Renal cortical epithelial cell (primary cell): Measurements from ENCODE around the genes RAB3IP and TSPAN8.

GRCh38 chr12:68336975-68337520 is 4.9 kb upstream of the MDM1 start:
- RRBS: no CpG with 5 or more reads among the region's 6 CpGs

DNA sequence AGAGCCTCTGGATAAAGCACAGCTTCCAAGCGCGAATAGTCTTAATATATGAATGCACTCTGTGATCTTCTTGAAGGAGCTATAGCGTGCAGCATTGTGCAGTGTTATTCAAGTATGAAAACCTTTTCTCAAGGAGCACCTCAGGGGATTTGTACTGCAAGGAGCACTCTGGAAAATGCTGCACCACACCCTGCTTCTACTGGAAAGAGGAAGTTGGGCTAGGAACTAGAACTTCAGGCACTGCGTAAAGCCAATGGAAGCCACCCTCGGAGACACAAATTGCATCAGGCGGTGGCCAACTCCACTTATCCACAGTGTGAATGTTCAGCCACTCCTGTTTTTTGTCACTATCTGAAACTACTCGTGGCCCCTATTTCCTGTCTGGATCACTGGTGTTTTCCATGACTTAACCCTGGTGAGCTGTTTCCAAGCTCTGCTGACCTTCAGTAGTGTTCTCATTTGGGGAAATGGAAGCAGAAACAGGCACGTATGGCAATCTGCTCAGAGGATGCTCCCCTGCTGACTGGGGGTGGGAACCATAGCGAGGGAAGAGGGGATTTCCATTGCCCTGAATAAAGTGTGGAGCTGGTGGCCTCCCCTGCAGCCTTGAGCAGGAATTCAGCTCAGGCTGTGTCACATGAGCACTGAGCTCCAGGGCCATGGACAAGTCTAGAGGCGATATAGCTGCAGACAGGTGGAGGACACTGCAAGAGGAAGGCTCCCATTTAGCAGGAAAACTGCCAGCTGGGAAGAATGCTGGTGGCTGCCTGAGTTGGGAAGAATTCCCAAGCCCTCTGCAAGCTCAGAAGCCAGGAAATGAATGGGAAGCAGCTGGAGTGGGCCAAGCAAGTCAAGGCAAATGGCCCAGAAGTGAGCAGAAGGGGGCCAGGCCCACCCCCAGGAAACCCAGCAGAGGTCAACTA is 50.6 kb upstream of the RAP1B start:
- RRBS: no CpG with 5 or more reads among the region's 10 CpGs

GRCh38 chr12:68613876-68614590 is 3.3 kb downstream of the RAP1B start:
- RRBS: no CpG with 5 or more reads among the region's 6 CpGs

GRCh38 chr12:68806938-68807223 is 1.1 kb upstream of the MDM2 start:
- RRBS: no CpG with 5 or more reads among the region's 4 CpGs

GRCh38 chr12:68845141-68845994 is 37.4 kb downstream of the MDM2 start:
- RRBS: no CpG with 5 or more reads among the region's 12 CpGs

DNA sequence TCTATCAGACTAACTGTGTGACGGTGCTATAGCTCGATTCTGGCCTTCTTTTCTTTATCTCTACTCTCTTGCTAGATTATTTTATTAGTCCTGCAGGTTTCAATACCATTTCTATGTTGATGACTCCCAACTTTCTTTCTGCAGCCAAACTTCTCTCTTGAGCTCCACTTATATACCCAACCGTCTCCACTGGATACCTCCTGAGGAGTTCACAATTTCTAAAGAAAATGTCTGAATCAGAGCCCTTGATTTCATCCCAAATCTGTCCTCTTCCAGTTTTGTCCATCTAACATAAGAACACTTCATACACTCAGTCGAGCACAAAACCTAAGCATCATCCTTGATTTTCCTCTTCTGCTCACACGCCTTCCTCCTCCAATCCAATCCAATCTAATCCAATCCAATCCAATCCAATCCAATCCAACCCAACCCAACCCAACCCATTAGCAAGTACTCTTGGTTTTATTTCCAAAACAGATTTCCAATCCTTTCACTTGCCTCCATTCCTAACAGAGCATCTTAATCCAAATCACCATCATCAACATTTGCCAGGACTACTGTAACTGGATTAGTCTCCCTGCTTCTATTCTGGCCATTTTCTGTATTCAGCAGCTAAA is 14.6 kb downstream of the CPM start:
- RRBS: no CpG with 5 or more reads among the region's 5 CpGs

- RRBS: no CpG with 5 or more reads among the region's 3 CpGs
Measured at GRCh38 chr12:68932115-68932491, 868 bp downstream of the CPM start.

DNA sequence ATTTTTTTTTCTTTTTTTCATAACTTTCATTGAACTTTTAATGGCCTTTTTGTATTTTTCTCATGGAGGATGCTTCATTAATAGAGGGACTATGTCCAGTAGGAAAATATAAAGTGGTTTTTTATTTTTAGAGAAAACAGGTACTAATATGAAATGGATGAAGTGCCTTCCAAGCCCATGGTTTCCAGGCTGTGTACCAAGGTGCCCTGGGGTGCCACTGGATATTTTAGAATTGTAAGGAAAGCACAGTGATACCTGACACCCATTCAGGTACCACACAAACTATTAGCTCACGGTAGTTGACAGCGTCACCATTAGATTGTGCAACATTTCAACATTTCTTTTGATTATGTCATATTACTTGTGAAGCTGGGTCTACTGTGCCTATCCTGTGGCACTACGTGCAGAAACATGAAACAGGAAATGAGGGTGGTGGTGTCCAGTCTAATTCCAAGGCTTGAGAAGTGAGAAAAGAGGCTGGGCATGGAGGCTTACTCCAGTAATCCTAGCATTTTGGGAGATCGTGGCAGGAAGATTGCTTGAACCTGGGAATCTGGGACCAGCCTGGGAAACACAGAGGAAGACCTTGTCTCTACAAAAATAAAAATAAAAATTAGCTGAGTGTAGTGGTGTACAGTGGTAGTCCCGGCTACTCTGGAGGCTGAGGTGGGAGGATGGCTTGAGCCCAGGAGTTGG is 75.5 kb upstream of the CPM start:
- RRBS: no CpG with 5 or more reads among the region's 5 CpGs

DNA sequence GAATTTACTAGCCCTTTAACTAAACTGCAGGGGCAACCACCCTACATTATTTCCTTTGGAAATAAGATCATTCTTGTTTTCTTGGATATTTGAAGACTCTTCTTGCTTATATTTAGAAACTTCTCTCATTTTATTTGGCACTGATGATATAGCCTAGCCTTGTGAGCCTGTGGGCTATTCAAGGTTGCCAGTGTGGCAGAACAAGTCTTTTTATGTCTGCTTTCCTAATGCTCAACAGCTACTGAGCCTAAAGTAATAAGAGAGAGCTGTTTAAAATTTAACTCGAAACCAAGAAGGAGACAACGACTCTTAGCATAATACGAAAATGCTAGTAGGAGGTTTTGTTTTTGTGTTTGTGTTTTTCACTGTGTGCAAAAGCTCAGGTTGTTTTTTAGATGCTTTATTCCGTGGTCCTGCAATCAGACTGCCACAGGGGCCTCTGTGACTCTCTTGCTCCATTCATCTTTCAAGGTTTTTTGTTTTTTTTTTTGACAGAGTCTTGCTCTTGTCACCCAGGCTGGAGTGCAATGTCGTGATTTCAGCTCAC is 104.1 kb upstream of the CPM start:
- RRBS: no CpG with 5 or more reads among the region's 5 CpGs

DNA sequence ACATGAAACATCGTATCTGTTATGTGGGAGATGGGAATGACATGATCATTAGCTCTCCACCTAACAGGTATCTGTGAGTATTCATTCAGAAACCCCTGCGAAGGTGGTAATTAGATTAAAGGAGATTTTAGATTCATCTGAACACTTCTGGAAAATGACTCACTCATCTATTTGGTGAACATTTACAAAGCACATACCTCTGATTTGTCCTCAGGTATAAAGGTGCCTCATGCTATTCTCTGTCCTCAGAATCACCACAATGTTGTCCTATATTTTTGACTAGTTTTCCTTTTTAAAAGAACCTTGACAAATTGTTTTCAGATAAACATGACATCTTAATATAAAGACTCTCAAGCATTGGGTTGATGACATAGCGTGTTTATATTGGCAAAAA is 132.1 kb upstream of the CPM start:
- RRBS: no CpG with 5 or more reads among the region's 3 CpGs

DNA sequence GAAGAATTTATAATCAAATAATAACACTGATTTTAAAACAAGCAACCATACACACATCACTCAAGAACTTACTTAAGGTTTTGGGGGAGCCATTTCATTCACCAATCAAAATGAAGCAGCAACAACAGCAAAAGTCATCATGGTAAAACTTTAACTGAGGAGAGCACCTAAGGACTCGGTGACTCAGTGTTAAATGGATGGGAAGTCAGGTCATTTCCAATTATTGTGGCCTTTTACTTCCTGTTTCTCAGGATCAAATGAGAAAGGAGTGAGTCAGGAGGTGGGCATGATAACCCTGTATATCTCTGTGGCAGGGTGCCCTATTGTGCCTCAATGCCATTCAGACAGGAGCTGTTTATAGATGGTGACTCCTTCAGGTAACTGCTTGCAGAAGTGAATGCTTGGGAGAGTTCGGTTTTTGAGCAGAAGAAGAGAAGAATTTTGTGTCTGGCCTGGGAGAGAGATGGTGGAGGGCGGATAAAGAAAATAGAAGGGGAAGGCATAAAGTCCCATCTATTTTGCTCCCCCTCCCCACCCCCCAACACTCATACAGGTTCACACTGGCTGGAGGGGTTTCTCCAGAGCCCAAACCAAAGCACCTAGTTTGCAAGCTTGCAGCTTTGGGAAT is 135.5 kb upstream of the CPM start:
- RRBS: no CpG with 5 or more reads among the region's 3 CpGs

DNA sequence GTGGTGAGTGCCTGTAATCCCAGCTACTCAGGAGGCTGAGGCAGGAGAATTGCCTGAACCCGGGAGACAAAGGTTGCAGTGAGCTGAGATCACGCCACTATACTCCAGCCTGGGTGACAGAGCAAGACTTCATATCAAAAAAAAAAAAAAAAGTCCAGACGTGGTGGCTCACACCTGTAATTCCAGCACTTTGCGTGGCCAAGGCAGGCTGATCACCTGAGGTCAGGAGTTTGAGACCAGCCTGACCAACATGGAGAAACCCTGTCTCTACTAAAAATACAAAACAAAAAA is 79.6 kb upstream of the CPSF6 start:
- RRBS: no CpG with 5 or more reads among the region's 4 CpGs

DNA sequence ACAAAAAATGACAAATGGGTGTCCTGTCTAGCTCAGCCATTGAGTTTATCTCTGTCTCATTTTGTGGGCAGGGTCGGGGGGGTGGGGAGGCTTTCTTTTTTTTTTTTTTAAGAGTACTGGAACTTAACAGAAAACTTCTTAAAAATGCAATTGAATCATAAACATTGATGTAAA is 41.4 kb upstream of the CCT2 start:
- RRBS: no CpG with 5 or more reads among the region's 1 CpG

GRCh38 chr12:69738827-69739655 is at the start of gene RAB3IP:
TSS of gene RAB3IP (plus strand) at chr12:69738860.
- RRBS: under 1% methylated on average over 53 of the region's 112 CpGs

- RRBS: no CpG with 5 or more reads among the region's 5 CpGs
Measured at GRCh38 chr12:69818970-69819988, 5.7 kb upstream of the MYRFL start.

GRCh38 chr12:69987700-69988264 is 162.8 kb downstream of the MYRFL start:
- RRBS: no CpG with 5 or more reads among the region's 4 CpGs

DNA sequence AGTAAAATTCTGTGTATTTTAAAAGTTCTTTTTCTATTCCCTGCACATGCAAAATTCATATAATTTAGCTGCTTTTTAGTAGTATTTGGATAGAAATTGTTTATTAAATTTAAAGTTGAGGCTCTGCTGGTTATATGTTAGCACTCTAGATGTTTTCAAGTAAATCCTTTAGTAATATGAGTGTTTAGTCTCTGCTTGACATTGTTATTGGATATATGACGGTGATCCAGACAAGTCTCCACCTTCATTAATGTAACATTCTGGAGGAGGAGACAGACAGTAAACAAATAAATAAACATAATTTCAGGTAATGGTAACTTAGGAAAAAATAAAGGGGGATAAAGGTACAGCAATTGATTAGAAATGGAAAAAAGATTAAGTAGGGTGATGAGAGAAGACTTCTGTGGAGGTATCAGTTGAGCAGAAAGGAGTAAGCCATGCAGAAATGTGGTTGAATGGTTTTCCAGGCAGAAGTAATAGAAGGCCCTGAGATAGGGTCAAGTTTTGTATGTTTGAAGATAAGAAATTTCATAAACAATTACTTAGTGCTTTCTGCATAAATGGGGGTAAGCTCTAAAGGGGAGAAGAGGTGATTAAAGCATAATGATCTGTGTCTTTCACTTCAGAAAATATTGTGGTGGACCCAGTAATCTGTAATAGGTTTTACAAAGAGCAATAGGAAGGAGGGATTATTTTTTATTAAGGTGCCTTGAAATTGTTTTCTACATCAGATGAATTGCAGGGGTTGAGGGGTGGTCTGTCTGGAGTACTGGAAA is 7.2 kb downstream of the CNOT2 start:
- RRBS: no CpG with 5 or more reads among the region's 1 CpG

- RRBS: no CpG with 5 or more reads among the region's 4 CpGs
Measured at GRCh38 chr12:70255272-70255931, 12.2 kb downstream of the CNOT2 start.

DNA sequence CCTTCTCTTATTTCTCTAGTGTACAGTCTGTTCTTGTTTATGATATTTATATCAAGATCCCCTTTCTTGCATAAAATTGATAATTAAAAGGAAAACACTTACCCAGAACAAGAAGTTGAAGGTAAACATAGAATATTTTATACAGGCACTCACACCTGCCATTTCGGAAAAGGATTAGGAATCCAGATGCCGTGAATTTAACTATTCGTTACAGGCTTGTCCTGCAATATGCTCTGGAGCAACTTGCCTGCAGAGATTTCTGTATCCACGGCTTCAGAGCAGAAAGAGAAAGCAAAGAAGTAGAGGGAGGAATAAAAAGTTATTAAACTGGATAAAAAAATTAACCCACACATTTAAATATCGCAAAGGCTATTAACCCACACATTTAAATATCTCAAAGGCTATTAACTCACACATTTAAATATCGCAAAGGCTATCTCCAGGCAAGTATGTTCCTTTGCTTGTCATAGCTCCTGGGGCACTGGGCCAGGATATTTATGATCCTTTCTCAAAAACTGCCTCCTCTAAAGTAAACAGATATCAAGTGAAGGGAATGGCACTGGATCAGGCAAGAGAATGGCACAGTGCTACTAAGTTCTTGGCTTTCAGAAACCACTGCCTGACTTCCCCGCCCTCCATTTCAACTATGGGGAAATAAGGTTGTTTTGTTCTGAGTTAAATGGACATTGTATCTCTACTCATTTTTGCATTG is at the start of gene TSPAN8:
Gene TSPAN8, minus strand, starts transcription at position 483 of the 712 bp plus-strand sequence.
- RRBS: no CpG with 5 or more reads among the region's 7 CpGs

DNA sequence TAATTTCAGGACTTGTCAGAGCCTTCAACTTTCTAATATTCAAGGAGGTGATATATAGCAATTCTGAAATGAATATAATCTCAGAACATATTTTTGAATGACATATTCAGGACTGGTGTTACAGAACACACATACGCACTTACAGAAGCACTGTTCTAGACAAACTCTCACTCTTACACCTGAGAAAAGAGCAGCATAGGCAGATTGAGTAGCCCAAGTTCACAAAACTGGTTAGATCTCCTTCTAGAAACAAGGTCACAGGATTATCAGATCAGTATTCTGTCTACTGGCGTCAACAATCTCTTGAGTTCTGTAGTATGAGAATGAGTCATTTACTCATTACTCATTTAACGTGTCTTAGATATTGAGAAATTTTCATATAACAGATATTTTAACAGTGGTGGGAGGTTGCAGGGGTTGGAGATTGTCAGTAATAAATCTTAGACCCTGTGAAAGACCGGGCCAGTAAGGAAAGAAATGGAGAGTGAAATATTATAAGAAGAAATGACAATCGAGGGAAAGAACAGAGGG is 2.8 kb upstream of the TSPAN8 start:
- RRBS: no CpG with 5 or more reads among the region's 5 CpGs